A172 (cell line): ENCODE results near the genes MMP10 and PDGFD.

- RAMPAGE, long total RNA, result no peak
Measured at GRCh38 chr11:102454626-102455295, 2.2 kb upstream of the TMEM123 start.

DNA sequence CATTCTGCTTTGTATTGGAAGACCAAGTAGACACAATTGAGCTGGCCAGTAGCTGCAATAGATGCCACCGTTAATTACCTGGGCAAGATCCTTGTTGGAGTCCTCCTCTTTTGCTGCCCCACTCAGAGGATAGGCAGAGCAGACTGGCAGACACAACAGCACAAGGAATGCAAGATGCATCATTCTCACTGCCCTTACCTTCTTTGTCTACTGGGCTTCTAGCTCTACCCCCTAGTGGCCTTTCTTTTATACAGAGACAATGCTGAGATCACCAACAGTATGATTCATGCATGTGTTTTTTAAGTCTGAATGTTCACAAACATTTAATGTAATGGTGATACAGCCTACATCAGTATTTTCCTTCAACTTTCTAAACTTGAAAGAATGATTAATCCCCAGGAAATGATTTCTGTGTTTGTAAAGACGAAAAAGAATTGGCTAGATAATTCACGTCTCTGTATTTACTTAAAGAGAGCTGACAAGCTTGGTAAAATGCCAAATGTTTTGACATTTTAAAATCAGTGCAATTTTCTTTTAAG, at the start of gene MMP10:
TSS of gene MMP10 (minus strand) at position 220 of the 539 bp plus-strand sequence.
- RAMPAGE, long total RNA, result no peak

DNA sequence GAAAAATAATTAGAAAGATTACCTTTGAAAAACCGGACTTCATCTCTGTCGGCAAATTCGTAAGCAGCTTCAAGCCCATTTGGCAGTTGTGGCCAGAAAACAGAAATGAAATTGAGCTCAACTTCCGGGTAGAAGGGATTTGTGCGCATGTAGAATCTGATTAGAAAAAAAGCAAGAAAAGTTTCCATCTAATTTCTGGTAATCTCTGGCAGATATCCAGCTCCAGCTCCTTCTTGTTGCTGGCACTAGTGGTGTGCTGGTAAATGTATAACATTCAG, 5.4 kb downstream of the MMP1 start:
- RAMPAGE, long total RNA, result no peak

DNA sequence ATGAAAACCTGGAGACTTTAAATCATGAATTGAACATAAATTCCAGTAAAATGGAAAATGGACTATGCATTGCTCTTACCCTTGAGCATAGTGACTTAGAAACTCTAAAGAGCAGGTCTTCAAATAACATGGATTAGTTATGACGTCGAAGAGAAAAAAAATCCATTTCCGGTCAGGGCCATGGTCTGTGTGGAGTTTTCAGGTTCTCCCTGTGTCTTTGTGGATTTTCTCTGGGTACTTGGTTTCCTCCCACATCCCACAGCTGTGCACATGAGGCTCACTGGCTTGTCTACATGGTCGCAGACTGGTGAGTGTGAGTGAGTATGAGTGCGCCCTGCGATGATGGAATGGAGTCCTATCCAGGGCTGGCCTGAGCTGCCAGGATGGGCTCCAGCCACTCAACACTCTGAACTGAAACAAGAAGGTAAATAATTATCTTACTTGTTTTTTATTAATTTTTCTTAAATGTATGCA, 10.9 kb downstream of the MMP3 start:
- RAMPAGE, long total RNA, result no peak

GRCh38 chr11:103056203-103056728, 35.7 kb downstream of the DCUN1D5 start:
- RAMPAGE, long total RNA, result no peak

- RAMPAGE, long total RNA, result no peak
Measured at GRCh38 chr11:103169952-103170471, 60.8 kb downstream of the DYNC2H1 start.

DNA sequence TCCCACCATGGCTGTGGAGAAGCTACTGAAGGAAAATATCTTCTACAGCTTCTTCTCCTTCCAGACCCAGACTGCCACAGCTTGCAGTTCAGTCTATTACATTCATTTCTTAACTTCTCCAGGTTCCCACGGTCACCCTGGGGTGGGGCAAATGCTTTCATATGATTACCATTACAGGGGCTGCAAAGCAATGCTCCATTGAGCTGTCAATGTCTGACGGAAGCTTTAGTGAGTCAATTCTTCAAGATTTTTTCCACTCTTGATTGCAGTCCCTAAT, 233.4 kb upstream of the DDI1 start:
- RAMPAGE, long total RNA, result no peak

DNA sequence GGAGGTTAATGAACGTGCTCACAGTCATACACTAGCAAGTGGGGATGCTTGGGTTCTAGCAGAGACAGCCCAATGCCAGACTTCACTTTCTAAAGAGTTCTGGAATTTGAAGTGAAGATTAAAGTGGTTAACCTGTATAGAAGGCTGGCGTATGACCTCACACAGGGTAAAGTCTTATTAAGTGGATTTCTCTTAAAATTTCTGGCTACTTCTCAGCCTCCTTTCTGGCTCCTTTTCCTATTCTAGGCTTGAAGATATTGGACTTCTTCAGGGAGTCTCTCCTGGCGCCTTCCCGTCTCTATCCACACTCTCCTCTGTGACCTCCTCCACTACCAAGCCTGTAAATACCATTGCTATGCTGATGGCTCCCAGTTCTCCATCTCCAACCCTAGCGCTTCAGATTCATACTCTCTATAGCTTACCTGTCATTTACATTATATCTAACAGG, 226.4 kb upstream of the DDI1 start:
- RAMPAGE, long total RNA, result no peak

DNA sequence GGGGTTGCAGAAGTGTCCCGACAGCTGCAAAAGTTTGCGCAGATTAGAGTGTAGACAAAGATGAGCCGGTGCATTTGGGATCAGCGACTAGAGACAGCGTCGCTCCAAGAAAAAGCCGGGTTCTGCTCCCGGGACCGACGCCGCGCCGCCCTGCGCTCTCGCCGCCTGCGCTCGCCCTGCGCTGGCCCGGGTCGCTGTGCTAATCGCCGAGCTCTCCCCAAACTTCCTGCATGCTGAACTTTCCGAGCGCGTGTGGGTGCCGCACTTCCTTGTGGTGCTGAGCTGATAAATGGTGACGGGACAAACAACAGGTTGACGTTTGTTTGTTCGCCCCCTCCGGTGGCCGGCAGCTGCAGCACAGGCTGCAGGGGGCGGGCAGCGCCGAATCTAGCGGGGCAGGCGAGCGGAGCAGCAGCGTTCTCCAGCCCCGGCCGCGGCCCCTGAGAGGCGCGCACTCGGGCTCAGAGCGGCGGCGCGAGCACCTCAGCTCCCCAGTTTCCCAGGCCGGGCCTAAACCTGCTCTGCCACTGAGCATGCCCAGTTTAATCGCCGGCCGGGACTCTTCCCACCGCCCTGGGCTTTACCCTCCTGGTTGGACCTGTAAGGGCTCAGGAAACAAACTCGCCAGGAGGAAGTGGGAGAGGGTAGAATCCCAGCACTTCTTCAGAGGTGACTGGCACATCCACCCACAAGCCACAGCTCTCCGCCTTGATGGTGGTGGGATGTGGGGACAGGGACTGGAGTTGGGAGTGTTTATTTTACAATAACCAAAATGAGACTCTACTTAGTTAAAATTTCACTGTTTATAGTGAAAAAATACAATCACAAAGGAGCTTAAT, at the start of gene PDGFD:
TSS of gene PDGFD (minus strand) at position 294 of the 839 bp plus-strand sequence.
- RAMPAGE, long total RNA, result no peak

DNA sequence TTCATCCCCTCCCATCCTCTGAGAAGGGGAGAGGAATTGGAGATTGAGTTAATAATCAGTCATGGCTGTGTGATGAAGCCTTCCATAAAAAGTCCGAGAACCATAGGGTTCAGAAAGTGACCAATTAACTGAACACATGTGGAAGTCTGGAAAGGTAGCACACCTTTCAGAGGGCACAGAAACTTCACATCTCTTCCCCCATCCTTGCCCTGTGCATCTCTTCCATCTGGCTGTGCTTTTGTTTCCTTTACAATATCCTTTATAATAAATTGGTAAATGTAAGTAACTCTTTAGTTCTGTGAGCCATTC, 250.0 kb upstream of the PDGFD start:
- RAMPAGE, long total RNA, result no peak

GRCh38 chr11:104859379-104859771, 109.0 kb downstream of the CASP4 start:
- RAMPAGE, long total RNA, result no peak

- RAMPAGE, long total RNA, result no peak
Measured at GRCh38 chr11:104917597-104917961, 50.8 kb downstream of the CASP4 start.

- RAMPAGE, long total RNA, result no peak
Measured at GRCh38 chr11:105612808-105613055, 2.9 kb downstream of the GRIA4 start.

DNA sequence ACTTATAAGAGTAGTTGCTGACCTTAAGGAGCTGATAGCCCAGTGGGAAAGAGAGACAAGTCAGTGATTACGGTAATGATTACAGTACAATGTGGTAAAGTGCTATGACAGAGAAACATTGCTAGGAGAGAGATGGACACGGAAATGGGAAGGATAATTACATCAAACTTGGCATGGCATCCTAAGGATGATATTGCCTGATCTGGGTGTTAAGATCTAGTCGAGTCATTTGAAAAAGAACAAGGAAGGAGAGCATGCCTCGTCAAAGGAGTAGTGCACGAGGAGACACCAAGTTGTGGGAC, 7.9 kb downstream of the GRIA4 start:
- RAMPAGE, long total RNA, result no peak

DNA sequence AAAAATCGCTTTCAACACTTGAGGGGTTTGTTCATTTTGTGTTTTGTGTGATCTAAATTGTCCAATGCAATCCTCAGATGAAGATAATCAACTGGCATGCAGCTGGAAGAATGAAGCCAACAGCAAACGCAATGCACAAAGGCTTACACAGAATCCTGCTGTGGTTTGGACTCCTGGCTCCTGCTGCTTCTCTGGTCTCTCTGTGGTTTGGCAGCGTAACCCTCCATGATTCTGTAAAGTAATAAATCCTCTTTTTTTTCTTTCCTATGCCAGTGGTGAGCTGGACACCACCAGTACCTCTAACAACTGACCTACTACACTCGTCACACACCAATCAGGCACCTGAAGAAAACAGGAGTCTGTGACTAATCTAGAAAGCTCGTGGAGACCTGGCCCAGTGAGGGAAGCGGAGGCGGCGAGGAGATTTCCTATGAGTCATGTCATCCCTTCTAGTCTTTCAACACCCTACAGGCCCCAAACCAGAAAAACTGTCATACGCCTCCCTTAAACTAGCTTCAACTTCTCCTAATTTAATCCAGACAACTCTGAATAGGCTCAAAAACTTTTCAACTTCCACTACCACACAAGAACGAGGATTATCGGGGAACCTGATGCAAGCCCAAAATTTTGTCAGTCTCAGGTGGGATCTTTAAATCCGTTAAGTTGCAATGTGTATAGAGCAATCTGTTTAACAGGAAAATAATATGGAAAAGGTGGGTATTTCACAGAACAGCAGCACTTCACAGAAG, 17.9 kb downstream of the SLC35F2 start:
- RAMPAGE, long total RNA, result no peak

DNA sequence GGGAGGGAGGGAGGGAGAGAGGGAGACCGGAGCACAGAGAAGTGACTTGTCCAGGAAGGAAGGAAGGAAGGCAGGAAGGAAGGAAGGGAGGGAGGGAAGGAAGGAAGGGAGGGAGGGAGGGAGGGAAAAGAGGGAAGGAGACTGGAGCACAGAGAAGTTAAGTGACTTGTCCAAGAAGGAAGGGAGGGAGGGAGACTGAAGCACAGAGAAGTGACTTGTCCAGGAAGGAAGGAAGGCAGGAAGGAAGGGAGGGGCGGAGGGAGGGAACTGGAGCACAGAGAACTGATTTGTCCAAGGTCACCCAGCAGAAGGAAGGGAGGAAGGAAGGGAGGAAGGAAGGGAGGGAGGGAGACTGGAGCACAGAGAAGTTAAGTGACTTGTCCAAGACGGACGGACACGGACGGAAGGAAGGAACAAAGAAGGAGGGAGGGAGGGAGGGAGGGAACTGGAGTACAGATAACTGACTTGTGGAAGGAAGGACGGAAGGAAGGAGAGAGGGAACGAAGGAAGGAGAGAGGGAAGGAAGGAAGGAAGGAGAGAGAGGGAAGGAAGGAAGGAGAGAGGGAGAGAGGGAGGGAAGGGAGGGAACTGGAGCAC, 1.7 kb downstream of the SLC35F2 start:
- RAMPAGE, long total RNA, result no peak

- RAMPAGE, long total RNA, result no peak
Measured at GRCh38 chr11:107929191-107929546, 921 bp downstream of the RAB39A start.

DNA sequence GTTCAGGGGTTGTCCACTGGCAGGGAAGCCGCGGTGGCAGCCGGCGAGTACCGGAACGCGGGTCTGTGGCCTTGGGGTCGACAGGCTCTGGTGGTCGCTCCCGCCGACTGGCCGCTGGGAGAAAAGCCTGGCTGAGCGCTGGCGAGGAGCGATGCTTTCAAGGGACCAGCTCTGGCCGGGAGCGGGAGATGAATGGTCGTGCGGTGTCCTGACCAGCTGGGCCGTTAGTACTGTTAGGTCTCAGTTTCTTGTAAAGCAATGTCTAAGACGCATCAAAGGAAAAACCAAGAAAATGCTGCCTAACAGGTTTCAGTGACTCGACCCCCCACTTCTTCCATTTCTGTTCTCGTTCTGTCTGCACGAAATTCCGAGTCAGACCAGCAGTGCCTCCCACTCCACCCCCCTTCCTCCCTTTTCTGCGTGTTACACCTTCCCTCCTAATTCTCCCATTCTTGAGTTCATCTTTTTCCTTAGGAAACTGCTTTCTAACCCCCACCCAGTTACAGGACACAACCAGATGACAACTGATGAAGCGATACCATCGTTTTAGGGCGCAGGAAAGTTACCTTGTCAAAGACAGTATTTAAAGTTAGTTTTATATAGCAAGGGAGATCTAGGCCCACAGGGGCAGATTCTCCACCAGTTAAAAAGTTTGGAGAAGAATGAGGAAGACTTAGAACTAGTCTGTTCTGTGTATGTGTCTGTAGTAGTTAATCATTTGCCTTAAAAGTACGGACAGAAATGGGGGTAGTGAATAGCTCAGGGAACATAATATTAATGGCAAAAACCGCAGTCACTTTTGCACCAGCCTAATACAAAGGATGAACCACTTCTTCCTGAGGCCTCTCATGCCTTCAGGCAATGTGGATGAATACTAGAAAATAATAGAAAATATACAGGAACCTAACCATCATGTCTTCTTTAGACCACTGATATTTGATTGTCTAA, 1.0 kb downstream of the CUL5 start:
- RAMPAGE, long total RNA, result no peak

DNA sequence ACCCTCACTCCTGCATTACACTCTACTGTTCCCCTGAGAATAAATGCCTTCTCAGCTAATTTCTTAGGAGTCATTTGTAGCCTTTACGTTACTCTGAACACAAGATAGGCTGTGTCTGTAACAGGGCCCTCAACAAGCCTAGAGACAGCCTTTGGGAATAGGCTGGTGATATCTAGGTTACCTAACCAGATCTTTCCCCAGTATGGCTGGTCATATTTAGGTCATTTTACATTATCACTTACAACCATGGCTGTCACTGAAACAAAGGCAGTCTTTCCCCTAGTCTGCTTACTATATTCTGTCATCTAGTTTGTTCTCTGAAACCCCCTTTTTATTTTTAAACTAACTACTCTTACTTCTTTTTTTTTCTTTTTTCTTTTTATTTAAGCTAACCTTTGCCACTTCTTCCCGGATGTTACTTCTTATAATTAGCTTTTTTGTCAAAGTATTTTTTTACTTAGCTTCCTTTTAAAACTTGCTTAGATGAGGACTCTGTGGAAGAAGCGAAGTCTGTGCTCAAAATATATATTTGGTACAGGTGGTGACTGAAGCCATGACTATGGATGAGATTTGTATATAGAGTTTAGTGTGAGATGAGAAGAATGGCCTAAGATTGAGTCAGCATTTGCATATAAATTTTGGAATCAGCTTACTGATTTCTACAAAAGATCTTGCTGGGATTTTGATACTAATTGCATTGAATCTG, 14.4 kb downstream of the ATM start:
- RAMPAGE, long total RNA, result no peak

DNA sequence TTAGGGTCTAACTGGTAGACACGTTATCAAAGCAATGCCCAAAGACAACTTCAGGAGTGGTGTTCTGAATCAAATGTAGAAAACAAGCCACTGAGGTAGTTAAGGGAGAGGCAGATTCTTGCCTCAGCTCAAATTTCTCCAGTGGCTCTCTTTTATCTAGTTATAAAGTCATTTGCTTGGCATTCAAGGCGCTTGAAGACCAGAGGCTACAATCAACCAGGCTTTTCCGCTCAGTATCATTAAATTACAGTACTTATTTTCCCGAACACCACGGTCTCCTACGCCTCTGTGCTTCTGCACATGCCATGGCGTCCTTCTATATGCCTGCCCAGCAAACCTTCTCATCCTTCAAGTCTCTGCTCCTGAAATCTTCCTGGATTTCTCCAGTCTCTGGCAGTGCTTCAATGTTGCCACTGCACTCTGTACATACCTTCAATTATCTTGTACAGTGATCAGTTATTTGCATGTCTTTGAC, 1.5 kb downstream of the POGLUT3 start:
- RAMPAGE, long total RNA, result no peak